Parotid gland (tissue), 1 donor: ENCODE measurements around a stretch of chr19.

DNA sequence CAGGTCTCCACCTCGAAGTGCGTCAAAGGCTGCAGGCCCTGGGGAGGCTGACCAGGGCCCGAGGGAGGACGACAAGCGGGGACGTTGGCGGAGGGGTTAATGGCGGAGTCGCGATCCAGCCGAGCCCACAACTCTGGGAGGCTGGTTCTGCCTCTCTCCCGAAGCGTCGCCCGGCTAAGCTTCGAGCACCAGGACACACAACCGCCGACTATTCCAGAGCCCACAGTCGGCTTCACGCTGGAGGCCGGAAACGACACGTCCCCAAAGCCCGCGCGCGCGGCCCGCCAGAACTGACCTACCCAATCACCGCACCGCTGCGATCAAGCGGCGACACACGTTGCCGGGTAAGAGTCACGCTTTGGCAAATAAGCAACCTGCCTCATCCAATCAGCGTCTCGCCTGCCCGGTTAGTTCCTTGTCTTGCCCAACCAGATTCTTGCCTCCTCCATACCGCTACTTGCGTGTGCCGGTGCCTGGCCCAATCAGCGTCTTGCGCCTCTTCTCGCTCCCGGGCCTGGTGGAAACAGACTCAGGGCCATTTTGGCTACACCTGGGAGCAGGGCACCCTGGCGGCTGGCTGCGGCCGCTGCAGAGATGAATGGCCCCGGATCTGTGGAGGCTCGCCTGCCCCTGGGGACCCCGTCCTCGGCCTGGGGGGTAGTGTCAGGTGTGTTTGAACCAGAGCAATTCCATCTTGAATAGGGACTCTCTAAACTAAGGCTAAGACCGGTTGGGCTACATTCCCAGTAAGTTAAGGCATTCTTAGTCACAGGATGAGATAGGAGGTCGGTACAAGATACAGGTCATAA is 11.7 kb upstream of the ZNF544 start:
- PRO-cap, result no peak

GRCh38 chr19:58217937-58218271 is 10.8 kb upstream of the ZNF544 start:
- PRO-cap, result no peak

DNA sequence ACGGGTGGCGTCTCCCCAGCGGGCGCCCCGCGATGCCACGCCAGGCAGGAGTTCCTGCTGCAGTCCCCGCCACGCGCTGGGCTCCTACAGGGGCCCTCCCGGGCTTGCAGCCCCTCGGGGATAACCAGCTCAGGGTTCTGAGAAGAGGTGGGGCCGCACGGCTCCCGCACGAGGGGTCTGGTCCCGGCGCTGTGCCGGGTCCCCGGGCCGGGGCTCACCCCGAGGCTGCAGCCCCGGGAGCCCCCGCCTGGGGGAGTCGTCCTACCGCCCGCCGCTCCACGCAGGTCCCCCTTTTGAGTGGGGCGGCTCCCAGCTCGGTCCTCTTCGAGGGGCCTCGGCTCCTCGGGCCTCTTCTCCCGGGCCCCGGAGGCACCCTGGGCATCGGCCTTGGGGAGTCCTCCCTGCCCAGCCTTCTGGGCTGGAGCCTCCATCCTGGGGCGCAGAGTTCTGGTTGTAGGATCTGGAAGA is 6.4 kb upstream of the ZNF497 start:
- PRO-cap, result no peak

- PRO-cap, result no peak
Observed at GRCh38 chr19:58548244-58549013, 4.6 kb downstream of the TRIM28 start.

DNA sequence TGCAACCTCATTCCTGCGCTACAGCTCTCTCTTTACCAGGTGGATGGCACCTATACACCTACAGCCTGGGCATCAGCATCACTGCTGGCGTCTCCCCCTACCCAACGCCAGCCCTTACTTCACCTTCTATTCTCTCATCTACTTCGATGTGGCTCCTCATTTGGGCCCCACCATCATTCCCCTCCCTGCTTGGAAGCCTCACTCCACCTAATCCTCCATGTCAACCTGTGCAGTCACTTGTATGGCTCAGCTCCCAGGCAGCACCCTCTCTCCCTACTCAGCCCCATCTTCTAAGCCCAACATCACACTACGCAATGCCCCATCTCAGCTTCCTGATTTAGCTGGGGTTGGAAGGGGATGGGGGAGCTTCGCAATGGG is 1.1 kb downstream of the MZF1 start:
- PRO-cap, result no peak